ENCODE measurements around the gene LRRC27.

- PRO-cap, 4 experiments = no peak in any of the 4 experiments
- RAMPAGE, long total RNA, 2 experiments = no peak in any of the 2 experiments
Measured at GRCh38 chr10:131908945-131909576, 8.3 kb downstream of the PPP2R2D start.

DNA sequence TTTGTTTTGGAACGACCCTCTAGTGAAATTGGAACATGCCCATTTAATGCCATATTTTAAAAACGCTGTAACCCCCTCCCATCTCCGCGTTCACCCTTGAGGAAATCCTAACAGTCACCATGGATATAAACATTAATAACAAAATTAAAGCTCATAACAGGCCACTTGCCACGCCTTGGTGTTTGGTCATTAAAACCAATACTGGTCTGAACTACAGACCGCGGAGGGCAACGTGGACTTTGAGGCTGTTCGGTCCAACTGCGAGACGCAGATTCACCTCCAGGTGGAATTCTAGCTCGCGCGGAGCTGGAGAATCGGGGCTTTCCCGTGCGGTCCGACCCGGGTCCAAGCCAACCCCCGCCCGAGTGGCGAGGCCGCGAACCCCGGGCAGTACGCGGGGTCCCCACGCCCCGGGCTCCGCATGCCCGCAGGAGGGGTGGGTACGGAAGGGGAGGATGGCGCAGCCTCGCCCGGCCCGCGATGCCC, 504 bp downstream of the BNIP3 start:
- PRO-cap, 4 experiments = peak in 3 of 4 experiments; most common plus-strand start position 386 of the sequence (in 3); most common minus-strand start position 247 of the sequence (in 1)
- RAMPAGE, long total RNA, 2 experiments = no peak in any of the 2 experiments

- PRO-cap, 4 experiments = peak in 2 of 4 experiments; most common minus-strand start chr10:131983930 (in 2)
- RAMPAGE, long total RNA, 2 experiments = no peak in any of the 2 experiments
Measured at GRCh38 chr10:131983718-131984160, 2.0 kb upstream of the BNIP3 start.

DNA sequence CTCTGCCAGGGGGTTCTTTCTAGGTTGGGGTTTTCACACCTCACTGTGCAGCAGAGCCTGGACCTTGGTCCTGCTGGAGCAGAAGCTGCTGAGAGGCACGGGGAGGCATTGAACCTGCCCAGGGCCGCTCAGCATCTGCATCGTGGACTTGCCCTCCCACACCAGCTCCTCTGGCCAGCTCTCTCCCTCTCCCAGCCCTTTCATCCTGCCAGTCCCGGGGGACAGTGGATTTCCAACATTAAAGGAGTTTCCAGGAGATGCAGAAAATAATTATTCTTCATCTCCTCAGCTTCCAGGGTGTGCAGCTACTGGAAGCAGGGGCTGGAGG, 42.4 kb downstream of the JAKMIP3 start:
- PRO-cap, 4 experiments = no peak in any of the 4 experiments
- RAMPAGE, long total RNA, 2 experiments = no peak in any of the 2 experiments

- PRO-cap, 4 experiments = no peak in any of the 4 experiments
- RAMPAGE, long total RNA, 2 experiments = no peak in any of the 2 experiments
Measured at GRCh38 chr10:132306667-132307040, 1.1 kb downstream of the STK32C start.

DNA sequence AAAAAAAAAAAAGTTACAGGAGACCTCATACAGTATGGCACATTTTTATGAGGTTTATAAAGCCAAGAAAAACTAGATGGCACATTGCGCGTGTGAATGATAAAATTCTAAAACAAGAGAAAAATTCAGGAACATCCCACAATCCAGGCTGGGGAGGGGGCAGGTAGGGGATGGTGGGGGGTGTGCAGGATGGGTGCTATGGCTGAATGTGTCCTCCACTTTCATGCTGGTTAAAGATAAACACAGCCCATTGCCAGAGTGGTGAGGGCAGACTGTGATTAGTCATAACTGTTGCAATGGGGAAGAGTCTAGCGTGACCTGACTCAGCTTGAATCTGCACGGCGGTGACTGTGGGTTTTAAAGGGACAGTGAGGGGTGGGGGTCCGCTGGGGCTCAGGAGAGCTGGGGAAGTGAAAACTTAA, 12.0 kb upstream of the LRRC27 start:
- PRO-cap, 4 experiments = no peak in any of the 4 experiments
- RAMPAGE, long total RNA, 2 experiments = no peak in any of the 2 experiments

GRCh38 chr10:132331534-132332400, at the start of gene LRRC27:
Gene LRRC27 (plus strand): TSS chr10:132332193.
- PRO-cap, 4 experiments = peak in 4 of 4 experiments; most common plus-strand start chr10:132332287 (in 4); most common minus-strand start chr10:132331809 (in 2)
- RAMPAGE, long total RNA, 2 experiments = start-site peak on the plus strand in 1 of 2 experiments, at chr10:132332154-132332216 at its widest, 26 reads per replicate

GRCh38 chr10:132395328-132395709, 1.7 kb upstream of the PWWP2B start:
- PRO-cap, 4 experiments = no peak in any of the 4 experiments
- RAMPAGE, long total RNA, 2 experiments = no peak in any of the 2 experiments

DNA sequence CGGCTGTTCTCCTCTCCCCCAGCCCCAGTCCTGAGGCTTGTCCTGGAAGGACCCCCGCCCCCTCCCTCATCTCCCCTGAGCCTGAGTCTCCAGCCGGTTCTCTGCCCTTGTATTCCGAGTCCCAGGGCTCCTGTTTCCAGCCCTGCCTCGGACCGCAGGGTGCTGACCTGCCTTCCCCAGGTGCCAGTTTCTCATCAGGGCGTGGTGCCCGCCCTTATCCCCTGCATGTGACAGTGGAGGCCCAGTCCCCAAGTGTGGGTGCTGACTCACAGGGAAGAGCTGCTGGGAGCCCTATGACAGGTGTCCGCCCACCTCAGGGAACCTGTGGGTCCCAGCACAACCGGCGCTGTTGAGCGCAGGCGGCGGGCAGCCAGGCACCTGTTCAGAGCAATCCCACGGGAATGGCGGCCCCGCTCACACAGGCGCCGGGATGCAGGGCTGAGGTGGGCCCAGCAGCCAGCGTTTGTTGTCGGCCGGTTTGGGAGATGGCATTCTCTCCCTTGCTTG, 2.0 kb downstream of the PWWP2B start:
- PRO-cap, 4 experiments = no peak in any of the 4 experiments
- RAMPAGE, long total RNA, 2 experiments = no peak in any of the 2 experiments

- PRO-cap, 4 experiments = no peak in any of the 4 experiments
- RAMPAGE, long total RNA, 2 experiments = no peak in any of the 2 experiments
Measured at GRCh38 chr10:132419557-132420190, 22.7 kb downstream of the PWWP2B start.

DNA sequence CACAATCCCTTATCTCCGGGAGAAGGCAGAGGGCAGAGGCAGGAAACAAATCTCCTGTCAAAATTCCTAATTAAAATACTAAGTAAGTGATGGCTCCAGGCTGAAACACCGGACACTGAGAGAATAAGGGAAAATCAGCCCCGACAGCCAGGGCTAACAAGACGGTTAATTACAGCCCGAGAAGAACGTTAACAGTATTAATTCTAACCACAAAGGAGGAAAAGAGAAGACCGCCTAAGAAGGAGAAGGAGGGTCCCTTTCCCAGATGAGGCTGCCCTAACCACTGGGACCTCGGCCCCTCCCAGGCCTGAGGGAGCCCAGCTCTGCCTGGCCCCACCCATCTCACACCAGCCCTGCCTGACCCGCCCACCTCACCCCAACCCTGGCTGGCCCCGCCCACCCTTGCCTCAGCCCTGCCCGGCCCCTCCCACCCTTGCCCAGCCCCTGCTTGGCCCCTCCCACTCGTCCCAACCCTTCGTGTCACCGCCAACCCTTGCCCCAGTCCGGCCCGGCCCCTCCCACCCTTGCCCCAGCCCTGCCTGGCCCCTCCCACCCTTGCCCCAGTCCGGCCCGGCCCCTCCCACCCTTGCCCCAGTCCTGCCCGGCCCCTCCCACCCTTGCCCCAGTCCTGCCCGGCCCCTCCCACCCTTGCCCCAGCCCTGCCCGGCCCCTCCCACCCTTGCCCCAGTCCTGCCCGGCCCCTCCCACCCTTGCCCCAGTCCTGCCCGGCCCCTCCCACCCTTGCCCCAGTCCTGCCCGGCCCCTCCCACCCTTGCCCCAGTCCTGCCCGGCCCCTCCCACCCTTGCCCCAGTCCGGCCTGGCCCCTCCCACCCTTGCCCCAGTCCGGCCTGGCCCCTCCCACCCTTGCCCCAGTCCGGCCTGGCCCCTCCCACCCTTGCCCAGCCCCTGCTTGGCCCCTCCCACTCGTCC, 51.5 kb downstream of the PWWP2B start:
- PRO-cap, 4 experiments = peak in 3 of 4 experiments; most common minus-strand start position 282 of the sequence (in 3)
- RAMPAGE, long total RNA, 2 experiments = no peak in any of the 2 experiments

GRCh38 chr10:132449204-132449594, 52.2 kb downstream of the PWWP2B start:
- PRO-cap, 4 experiments = no peak in any of the 4 experiments
- RAMPAGE, long total RNA, 2 experiments = no peak in any of the 2 experiments

DNA sequence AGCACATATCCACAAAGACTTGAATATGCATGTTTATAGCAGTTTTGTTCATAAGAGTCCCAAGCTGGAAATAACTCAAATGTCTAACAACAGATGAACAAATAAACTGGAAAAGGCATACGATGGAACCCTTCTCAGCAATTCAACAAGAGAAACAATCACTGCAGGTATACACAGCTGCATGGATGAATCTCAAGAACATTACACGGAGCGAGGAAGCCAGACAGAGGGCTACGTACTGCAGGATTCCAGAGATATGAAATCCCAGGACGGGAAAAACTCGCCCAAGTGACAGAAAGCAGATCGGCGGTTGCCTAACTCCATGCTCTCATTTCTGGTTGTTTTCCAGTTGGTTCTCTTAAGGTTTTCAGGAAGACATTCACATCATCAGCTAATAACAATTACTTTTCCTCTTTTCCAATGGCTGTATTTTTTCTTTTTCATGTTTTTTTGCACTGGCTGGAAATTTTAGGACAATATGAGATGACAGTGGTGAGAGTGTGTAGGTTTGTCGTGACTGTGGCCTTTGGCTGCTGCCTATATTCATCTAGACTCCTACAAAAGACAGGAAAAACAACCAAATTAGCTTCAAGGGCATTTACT, 25.9 kb upstream of the INPP5A start:
- PRO-cap, 4 experiments = no peak in any of the 4 experiments
- RAMPAGE, long total RNA, 2 experiments = no peak in any of the 2 experiments

- PRO-cap, 4 experiments = no peak in any of the 4 experiments
- RAMPAGE, long total RNA, 2 experiments = no peak in any of the 2 experiments
Measured at GRCh38 chr10:132536053-132536693, 1.4 kb upstream of the INPP5A start.

DNA sequence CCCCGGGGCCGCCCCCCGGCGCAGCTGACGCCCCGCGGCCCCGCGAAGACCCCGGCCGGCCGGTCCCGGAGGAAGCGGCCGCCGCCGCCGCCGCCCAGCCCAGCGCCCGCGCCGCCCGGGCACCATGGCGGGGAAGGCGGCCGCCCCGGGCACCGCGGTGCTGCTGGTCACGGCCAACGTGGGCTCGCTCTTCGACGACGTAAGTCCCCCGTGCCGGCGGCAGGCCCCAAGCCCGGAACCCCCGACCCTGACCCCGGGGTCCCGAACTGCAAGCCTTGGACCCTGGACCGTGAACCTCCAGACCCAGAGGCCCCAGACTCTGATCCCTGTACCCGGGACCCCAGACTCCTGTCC, 363 bp downstream of the INPP5A start:
- PRO-cap, 4 experiments = no peak in any of the 4 experiments
- RAMPAGE, long total RNA, 2 experiments = no peak in any of the 2 experiments

DNA sequence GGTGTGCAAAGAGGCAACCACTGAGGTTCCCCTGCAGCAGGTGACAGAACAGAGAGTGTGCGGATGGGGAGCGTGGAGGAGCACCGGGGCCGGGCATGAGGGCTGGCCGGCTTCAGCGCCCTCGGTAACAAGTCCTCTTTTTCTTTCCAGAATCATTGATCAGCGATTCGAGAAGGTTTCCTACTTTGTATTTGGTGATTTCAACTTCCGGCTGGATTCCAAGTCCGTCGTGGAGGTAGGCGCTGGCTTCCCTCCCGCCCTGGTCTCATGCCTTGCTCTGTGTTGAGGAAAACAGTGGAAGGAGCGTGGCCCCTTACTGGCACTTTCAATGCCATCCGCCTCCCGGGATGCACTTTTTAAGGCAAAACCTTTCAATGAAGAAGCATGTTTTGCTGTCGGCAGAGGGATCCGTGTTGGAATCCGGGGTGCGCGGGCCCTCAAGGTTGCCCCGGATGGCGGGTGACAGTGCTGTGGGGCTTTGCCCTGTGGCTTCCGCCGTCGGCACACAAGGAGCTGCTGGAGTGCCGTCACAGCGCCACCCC, 59.2 kb downstream of the NKX6-2 start:
- PRO-cap, 4 experiments = no peak in any of the 4 experiments
- RAMPAGE, long total RNA, 2 experiments = no peak in any of the 2 experiments

- PRO-cap, 4 experiments = no peak in any of the 4 experiments
- RAMPAGE, long total RNA, 2 experiments = no peak in any of the 2 experiments
Measured at GRCh38 chr10:132732557-132733111, 53.3 kb downstream of the NKX6-2 start.

DNA sequence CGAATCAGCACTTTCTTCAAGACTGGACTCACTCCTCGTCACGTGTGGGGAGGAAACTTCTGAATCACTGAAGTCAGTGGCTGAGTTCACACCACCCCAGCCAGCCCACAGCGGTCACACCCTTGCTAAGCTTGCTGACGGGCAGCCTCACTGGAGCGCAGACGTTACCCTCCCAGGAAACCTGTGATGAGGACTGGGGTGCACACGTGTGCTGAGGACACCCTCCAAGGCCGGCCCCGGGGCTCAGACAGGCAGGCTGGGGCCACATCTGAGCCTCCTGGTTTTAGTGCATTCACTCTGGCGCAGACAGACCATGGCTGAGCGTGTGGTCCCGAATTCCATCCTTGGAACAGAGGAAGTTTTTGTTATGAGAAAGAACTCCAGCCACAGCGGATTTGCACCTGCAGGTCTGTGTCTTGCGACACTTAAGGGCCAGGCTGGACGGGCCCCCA, 42.3 kb downstream of the NKX6-2 start:
- PRO-cap, 4 experiments = peak in 1 of 4 experiments; most common plus-strand start position 182 of the sequence (in 1)
- RAMPAGE, long total RNA, 2 experiments = no peak in any of the 2 experiments

DNA sequence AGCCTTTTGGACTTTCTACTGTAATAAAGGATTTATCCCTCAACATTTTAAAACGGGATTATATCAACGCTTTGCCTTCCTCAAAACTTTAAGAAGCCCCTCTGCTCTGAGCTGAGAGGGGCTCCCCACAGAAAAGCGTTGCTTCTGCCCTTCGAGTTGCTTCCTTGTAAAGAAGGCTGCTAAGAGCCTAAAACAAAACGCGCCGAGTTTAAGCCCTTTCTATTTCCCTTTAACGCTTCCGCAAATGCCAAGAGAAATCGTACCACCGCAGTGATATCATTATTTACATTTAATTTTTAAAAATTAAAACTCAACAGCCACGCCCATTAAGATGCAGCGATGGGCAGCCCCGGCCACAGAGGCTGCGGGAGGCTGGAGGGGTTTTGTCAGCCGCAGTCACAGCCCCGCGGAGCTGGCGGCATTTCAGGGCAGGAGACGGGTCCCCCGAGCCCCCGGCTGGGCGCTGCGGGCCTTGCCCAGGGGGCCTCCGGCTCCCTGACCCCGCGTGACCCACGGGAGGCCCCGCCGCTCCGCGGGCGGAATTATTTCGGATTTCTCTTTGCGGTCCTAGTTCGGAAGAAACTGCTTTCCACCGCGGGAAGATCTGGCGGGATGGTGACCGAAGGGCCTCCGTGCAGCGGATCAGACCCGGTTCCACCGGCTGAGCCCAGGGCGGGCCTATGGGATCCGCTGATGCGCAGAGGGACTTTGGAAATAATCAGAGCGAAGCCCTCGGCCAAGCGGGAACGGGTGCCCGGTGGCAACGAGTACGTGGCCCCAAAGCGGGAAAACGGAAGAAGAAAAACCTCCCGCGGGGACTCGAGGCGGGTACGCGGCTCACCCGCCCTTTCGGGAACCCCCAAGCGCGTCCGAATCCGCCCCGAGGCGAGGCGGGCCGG, 2.0 kb downstream of the NKX6-2 start:
- PRO-cap, 4 experiments = peak in 1 of 4 experiments; most common plus-strand start position 421 of the sequence (in 1)
- RAMPAGE, long total RNA, 2 experiments = no peak in any of the 2 experiments

- PRO-cap, 4 experiments = peak in 3 of 4 experiments; most common plus-strand start chr10:133009495 (in 3); most common minus-strand start chr10:133009259 (in 1)
- RAMPAGE, long total RNA, 2 experiments = no peak in any of the 2 experiments
Measured at GRCh38 chr10:133009017-133010131, 67.0 kb upstream of the CFAP46 start.

All from right lobe of liver (tissue), 4 donors.